Measurements from ENCODE around the gene BLMH.

- PRO-cap: no peak
Measured at GRCh38 chr17:29040063-29040486, 2.9 kb upstream of the PIPOX start.

DNA sequence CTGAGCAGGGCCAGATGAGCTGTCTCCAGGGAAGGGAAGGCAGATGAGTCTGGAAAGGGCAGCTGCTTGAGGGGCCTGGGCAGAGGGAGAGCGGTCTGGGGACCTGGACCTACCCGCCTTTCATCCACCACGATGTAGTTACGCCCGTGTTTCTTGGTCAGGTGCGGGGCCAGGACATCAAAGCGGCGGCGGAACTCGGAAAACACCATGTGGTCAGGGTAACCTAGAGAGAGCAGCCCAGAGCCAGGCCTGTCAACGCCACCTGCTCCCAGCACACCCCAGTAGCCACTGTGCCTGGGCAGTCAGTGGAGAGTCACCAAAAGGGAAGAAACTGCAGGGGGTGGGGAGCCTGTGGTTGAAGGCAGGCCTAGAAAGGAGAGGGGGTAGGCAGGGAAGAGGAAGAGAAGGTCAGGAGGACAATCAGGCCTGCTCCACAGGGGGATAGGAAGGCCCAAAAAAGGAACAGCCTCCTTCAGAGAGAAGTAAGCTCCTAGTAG lies 64.1 kb downstream of the PIPOX start:
- PRO-cap: no peak

DNA sequence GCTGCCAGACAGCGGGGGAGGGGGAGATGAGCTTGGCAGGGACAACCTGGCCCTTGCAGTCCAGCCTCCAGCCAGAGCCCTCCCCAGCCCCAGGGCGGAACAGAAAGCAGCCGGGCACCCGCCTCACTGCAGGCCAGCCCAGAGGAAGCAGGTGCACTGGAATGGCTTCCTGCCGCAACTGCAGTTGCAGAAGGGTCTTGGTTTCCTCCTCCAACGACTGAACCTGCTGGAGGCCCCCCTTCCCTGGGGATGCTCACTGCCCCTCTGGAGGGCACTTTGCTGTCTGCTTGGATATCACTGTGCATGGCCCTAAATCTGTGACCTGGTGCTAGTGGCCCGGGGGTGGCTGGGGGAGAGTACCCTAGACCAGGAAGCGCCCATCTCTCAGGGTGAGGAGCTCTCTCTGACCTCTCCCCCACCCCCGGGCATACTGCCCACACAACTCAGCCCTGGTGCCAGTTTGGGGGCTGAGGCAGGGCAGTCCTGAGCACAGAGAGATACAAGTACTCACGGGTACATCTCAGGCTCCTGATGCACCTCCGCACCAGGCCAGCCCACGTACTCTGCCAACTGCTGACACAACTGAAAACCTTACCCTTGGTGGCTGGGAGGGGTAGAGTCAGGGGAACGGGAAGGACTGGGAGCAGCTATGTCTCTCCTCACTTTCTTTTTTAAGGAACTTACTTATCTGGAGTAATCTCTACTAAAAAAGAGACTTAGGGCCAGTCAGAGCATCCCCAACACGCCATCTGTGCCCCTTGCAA lies 41.0 kb downstream of the MYO18A start:
- PRO-cap: unidirectional peak, plus-strand start at position 126 of the sequence

DNA sequence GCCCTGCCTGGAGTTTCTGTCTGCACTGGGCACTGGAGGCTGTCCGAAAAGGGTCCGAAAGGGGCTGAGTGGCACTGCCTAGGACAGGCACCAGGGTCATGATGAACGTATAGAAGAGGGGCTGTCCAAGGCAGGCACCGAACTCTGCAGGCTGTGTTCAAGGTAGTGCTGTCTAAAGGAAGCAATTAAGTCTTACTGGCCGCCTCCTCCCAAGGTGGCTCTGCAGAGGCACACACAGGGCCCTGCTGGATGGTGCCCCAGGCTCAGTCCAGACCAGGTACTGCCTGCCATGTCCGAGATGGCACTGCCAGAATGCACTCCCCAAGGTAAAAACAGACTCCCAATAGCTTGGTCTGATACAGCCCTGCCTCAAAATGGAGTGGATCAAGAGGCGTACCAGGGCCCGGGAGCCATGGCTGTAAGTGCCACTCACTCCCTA lies 426 bp upstream of the MYO18A start:
- PRO-cap: unidirectional peak, minus-strand start at position 146 of the sequence

- PRO-cap: bidirectional peak, plus-strand start at chr17:29292527, minus-strand start at chr17:29292513; bidirectional peak, plus-strand start at chr17:29292885, minus-strand start at chr17:29292702; bidirectional peak, plus-strand start at chr17:29293066, minus-strand start at chr17:29292988
Measured at GRCh38 chr17:29292086-29293319, 1.4 kb downstream of the NUFIP2 start.

DNA sequence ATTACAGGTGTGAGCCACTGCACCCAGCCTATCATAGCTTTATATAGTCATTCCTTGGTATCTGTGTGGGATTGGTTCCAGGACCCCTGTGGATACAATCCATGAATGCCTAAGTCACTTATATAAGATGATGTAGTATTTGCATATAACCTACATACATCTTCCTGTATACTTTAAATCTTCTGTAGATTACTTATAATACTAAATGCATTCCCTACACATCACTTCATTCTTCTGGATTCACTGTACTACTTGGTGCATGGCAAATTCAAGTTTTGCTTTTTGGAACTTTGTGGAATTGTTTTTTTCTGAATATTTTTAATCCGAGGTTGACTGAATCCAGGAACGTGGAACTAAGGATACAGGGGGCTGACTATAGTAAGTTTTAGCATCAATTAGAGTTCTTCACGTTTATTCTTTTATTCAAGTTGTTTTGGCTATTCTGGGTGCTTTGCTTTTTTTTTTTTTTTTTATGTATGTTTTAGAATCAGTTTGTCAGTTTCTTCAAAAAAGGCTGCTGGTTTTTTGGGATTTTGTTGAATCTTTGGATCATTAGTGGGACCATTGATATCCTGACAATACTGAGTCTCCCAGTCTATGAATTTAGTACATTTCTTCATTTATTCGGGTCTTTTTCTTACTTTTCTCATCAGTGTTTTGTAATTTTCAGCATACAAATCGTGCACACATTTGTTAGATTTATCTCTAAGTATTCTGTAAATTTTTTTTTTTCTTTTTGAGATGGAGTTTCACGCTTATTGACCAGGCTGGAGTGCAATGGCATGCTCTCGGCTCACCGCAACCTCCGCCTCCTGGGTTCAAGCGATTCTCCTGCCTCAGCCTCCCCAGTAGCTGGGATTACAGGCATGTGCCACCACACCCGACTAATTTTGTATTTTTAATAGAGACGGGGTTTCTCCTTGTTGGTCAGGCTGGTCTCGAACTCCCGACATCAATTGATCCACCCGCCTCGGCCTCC lies 28.6 kb downstream of the TAOK1 start:
- PRO-cap: no peak

DNA sequence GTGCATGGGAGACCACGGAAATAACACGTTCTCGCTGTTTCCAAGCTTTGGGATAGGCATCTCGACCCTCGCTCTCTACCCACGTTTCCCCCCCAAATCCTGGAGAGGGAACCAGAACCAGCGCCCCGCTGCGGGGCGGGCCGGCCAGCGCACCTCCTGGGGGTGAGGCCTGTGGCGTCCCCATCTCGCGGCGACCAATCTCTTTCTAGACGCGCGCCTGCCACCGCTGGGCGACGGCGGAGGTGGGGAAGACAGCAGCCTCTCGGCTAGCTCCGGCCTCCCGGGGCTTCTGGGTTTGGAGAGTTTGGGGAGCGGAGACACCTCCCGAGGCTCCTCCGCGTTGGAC lies 709 bp upstream of the TP53I13 start:
- PRO-cap: bidirectional peak, plus-strand start at position 229 of the sequence, minus-strand start at position 101 of the sequence

- PRO-cap: no peak
Measured at GRCh38 chr17:29574438-29575182, 6.1 kb downstream of the TP53I13 start.

GRCh38 chr17:29615084-29615390 lies 7.7 kb downstream of the CORO6 start:
- PRO-cap: no peak

DNA sequence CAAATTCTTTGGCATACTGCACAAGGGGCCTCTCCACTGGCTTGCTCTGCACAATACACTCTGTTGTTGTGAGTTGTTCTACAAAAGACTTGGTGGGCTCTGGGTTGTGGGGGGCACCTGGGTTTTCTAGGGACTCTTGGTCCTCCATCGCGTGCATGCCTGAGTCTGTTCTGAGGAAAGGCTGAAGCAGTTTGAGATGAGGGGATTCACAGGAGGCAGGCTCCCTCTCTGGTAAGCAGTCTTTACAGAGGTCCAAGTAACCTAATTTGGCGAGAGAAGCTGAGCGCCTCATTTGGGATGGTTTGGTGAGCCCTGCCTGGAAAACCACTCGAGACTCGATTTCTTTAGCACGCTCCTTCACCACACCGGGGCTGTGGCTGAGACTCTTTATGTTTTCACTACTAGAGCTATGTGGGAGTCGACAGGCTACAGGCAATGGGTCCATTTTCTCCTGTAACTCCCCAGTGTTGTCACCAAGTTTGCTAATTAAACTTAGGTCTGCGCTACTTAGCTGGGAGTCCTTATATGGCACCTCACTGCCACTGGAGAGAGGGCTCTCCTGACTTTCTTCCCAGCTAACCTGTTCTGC lies 8.4 kb upstream of the CORO6 start:
- PRO-cap: no peak

DNA sequence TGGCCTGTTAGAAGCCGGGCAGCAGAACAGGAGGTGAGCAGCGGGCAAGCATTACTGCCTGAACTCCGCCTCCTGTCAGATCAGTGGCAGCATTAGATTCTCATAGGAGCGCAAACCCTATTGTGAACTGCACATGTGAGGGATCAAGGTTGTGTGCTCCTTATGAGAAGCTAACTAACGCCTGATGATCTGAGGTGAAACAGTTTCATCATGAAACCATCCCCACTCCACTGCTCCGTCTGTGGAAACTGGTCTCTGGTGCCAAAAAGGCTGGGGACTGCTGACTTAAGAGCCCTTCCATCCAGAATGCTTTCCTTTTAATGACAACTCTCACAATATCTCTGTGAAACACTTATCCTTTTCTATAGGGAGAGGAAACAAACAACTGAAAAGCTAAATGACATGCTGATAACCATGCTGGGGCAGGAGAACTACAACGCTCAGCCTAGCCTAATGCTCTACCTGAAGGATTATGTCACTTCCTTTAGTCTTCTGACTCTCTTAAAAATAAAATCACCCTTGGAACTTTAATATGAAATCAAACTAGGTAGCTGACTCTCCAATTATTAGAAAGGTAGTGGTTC lies 44.8 kb upstream of the CORO6 start:
- PRO-cap: no peak

DNA sequence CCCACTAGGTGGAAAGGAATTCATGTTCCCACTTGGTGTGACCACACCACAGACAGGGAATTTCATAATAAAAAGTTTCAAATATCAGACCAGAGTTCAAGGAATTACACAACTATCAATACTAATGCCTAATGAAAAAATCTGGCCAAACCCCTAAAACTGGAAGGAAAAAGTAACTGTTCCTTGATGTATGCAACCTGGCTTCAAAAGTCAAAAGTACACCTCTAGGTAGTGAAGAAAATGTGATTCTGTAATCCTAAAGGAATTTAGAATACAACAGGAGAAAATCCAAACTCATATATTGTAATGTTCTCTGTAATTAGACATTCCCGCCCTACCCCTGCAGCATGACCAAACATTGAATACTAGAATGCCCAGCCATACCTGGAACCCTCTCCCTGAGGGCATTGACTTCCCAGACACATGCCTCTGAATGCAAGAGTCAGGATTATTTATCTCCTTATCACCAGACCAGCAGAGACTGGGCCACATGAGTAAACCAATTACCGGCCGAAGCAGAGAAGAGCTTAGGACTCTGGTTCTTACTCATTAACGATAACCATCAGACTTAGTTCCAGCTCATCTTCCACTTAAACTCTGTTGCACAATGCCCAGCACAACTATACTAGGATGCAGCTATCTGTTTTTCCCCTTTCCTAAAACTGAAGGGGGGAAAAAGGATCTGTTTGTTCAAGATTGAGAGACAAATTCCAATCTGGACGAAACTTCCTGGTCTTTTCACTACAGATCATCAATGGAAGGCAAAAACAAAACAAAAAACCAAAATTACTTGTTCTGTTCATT lies 88.1 kb upstream of the CORO6 start:
- PRO-cap: no peak

DNA sequence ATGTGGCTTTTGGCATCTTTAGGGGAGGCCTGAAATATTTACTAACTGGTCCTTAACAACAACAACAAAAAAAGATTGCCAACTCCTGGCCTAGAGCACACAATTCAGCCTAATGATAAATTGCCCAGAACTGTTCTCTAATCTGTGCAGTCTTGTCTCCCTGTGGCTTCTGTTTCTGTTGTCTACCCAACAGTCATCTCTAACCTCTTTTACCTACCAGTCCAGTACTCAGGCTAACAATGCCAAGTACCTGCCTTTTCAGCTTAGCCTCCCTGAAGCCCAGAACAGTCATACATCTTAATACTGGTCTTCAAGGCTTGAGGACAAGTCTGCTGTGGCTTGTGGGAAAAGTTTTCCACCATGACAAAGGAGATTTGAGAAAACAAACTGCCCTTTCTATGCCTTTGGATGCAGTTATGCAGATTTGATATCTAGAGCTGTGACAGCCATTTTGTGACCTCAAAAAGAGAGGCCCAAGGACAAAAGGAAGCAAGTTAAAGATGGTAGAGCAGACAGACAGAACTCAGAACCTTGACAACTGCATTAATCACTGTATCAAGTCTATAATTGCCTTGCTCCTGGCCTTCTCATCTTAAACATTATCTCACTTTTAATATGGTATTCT lies 66.8 kb downstream of the SSH2 start:
- PRO-cap: no peak

DNA sequence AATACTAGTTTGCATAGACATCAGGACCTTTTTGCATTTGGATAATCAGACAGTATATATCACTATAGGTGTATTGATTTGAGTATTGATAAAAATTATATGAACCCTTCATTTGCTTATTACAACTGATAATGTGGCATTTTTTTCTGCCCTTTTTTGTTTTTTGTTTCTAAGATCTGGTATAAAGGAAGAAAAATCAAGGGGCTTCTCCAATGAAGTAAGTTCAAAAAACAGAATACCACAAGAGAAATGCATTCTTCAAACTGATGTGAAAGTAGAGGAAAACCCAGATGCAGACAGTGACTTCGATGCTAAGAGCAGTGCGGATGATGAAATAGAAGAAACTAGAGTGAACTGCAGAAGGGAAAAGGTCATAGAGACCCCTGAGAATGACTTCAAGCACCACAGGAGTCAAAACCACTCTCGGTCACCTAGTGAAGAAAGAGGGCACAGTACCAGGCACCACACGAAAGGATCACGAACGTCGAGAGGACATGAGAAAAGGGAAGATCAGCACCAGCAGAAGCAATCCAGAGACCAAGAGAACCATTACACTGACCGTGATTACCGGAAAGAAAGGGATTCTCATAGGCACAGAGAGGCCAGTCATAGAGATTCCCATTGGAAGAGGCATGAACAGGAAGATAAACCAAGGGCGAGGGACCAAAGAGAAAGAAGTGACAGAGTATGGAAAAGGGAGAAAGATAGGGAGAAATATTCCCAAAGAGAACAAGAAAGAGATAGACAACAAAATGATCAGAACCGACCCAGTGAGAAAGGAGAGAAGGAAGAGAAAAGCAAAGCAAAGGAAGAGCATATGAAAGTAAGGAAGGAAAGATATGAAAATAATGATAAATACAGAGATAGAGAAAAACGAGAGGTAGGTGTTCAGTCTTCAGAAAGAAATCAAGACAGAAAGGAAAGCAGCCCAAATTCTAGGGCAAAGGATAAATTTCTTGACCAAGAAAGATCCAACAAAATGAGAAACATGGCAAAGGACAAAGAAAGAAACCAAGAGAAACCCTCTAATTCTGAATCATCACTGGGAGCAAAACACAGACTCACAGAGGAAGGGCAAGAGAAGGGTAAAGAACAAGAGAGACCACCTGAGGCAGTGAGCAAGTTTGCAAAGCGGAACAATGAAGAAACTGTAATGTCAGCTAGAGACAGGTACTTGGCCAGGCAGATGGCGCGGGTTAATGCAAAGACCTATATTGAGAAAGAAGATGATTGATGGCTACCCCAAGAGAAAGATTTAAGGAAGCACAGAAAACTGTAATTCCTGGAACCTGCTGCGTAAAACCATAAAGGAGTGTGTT lies 50.6 kb downstream of the SLC6A4 start:
- PRO-cap: no peak

DNA sequence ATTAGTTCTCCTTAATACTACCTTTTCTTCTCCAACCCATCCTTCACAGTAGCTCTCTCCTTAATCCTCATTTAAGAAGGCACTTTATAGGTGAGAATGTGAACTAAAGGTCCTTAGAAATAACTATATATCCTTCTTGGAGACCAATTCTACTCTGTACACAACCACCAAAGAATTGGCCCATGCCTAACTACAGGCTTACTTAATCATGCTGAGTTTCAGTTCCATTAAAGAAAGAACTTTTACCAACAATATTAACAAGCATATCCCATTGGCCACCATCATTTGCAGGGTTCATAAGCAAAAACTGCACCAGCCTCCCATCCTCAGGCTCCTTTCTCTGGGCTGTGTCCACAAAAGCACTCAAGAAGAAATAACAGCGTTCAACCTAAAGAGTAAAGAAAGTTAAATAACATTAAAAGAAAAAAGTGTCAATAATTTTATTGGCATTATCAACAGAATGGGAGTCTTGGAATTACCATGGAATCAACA lies 4.1 kb downstream of the BLMH start:
- PRO-cap: no peak

DNA sequence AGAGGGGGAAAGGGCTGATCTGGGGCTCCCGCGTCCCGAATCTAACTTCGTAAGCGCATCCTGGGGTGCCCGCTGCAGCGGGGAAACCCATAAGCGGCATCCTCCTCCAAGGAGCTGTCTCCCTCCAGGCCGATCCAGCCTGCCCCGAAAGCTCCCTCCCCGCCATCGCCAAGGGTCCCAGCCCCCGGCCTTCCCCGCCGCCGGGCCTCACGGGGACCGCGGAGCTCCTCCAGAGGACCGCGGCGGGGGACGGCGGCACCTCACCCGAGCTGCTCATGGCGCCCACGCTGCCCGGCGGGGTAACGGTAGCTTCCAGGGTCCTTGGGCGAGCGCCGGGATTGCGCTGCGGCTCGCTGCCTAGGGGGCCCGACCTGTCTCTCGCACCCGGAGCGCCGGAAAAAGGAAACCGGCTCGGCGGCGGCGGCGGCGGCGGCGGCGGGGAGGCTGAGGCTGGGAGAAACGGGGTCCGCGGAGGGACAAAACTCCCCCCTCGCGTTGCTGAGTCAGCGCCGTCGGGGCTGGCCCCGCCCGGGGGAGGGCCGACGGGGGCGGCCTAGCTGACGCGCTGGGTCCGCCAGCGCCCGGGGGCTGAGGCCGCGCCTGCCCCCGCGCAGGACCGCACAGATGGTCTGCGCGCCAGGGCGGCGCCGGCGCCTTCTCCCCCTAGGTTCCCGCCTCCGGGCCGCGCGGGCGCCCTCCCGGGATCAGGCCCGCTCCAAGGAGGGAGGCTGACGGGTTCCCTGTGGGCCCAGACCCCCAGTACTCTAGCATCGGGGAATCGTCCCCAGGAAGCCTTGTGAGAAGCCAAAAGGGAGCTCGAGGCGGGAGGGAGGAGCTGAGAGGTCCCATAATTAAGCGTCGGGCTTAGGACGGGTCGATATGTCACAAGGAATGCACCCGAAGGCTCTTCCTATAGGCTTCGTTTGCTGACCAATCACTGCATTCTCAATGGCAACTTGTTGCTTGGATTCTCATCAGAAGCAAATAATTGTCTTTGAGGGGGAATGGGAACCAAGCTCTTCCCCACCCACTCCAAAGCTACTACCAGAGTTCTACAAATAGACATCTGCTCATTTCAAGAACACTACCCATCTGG lies at the start of gene BLMH:
TSS of gene BLMH (minus strand) at position 402 of the 1,096 bp plus-strand sequence.
- PRO-cap: bidirectional peak, plus-strand start at position 536 of the sequence, minus-strand start at position 401 of the sequence

DNA sequence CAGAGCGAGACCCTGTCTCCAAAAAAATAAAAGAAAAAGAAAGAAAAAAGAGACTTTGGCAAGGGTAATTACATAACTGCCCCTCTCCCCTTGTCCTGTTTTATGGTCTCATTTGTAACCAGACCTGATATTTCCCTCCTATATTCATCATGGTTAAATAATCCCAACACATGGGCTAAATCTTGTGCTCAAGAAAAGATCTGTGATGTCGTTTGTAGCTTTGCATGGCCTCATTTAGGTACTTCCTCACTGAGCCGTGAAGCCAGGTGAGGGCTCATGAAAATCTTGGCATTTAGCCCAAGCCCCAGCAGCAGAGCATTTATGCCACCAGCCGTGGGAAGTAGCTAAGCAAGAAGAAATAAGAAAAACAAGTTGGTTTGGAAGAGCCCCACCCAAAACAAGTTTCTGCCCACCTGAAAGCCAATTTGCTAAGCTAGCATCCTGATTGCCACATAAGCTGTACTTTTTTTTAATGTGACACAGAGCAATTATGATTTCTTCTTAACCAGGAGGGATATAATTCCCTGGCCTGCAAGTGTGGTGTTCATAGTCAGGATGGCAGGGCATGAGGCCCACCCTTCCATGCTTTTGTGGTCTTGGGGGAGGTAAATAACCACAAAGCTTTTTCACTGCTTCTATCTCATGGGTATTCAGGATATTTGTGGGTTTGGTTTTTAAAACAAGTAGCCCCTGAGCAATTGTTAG lies 10.6 kb downstream of the TMIGD1 start:
- PRO-cap: no peak

DNA sequence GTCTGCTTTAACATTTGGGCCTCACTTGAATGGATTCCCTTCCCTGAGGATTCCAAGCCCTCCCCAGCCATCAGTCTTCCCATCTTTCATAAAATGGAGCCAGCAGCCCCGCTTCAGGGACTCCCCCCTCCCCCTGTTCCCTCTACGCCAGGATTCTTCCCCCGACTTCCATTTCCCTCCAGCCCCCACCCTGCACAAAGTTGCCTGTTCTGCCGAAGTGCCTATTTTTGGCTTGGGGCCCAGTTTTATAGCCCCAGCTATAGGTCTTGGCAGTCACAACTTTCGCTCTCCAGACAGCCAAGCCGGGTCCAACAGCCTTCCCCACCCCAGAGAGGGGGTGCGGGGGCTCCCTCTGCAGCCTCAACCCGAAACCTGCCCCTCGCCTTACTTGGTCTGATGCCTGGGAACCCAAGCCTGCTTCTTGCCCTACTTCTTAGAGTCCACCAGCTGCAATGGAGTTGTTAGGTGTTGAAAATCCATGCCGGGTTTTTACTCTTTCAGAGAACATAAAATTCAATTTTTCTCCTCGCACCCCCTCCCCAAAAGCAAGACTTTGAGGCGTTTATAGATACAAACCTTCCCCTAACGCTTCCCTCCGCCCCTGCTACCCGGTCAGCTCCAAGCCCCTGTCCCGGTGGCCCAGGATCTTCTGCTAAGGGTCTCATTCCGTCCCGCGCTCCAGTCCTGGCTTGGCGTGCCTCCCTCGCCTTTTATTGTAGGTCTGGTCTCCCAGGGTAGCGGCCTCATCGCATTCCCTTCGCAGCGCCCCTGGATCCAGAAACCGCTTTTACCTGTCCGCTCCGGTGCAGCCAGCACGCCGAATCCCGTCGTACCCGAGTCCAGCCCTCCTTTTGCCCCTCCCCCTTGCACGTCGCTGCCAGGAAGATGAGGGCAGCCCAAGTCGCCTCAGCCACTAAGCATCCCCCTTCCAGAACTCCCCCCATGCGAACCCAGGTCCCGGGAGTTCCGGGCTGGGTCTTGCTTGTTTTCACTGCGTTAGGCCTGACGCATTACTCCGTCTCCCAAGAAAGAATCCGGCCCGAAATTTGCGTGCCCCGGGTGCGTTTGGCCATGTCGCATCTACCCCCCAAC lies 116.6 kb downstream of the CRLF3 start:
- PRO-cap: unidirectional peak, plus-strand start at position 292 of the sequence; bidirectional peak, plus-strand start at position 953 of the sequence, minus-strand start at position 826 of the sequence

DNA sequence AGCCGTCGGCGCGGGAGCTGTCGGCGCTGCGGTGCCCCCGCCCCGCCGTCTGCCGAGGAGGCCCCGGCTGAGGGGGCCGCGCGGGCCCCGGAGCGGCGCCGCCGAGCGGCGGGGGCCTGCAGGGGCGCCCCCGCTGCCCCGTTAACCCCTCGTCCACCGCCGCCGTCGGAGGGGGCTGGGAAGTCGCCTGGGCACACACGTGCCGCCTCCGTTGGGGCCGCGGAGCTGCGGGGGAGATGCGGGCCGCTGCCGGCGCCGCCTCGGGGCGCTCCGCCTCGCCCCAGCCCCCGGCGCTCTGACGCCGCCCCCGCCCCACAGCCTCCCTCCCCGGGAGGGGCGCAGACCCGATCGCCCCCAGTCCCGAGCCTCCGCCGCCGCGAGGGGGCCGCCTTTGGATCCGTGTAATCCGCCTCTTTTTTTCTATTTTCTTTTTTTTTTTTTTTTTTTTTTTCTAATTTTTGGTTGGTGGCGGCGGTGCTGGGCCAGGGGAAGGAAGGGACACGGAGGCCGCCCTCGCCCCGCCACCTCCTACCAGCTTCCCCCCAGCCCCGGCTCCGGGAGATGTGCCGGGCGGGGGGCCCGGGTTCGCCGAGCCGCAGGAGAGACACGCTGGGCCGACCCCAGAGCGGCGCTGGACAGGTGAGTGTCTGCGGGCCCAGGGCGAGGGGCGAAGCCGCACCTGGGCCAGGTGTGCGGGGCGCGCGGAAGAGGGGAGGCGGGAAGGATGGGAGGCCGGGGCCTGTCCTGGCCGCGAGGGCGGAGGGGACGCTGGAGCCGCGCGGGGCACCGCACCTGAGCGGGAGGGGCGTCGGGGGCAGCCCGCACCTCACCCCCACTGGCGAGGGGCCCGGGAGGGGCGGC lies 115.1 kb downstream of the CRLF3 start:
- PRO-cap: no peak

DNA sequence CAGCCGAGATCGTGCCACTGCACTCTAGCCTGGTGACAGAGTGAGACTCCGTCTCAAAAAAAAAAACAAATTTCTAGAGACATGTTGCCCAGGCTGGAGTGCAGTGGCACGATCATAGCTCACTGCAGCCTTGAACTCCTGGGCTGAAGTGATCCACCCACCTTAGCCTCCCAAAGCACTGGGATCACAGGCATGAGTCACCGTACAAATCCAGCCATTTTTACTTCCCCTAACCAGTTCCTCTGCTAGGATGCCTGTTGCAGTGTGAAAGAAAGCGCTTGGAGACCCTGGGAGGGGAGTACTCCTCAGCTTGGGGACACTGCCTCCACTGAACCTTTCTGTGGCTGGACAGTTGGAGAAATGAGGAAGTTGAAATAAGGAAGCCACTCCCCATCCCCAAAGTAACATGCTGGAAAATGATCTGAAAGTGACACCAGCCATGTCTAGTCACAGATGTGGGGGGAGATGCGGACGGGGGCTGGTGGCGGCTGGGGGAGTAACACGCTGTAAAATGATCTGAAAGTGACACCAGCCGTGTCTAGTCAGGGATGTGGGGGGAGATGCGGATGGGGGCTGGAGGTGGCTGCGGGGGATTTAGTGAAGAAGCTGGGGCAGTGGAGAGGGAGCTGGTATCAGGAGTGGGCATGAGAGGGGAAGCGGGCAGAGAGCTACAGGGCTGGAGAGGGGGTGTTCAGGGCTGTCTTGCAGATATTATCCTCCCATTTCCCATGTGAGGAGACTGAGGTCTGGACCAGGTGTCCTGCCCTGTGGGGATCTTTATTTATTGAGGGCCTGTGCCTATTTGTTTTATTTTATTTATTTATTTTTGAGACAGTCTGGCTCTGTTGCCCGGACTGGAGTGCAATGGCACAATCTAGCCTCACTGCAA lies 95.9 kb downstream of the CRLF3 start:
- PRO-cap: bidirectional peak, plus-strand start at position 446 of the sequence, minus-strand start at position 334 of the sequence